Sigmoid colon (tissue), 4 donors: ENCODE results near the genes NUDT19 and CHST8.

DNA sequence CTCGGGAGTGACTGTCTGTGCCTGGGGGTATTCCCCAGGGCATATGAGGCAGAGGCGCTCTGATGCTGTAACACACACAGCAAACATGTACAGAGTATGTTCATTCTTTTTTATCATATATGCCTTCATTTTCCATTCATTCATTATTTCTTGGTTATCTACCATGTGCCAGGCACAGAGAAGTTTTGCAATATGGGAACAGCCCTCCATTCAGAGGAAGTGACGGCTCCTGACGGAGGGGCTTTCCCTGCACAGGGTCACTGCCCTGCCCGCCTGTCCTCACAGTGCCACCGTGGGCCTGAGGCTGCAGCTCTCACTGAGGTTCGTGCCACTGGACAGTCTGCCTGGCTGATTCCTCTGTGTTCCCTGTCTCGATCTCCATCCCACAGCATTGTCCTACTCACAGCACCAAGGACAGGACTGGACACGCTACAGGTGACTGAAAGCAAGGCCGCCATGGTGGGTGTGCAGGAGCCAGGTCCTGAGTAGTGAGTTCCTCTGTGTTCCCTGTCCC, 92.7 kb downstream of the TSHZ3 start:
- PRO-cap: no peak
- RAMPAGE, long total RNA, 4 experiments: no peak in any of the 4 experiments

DNA sequence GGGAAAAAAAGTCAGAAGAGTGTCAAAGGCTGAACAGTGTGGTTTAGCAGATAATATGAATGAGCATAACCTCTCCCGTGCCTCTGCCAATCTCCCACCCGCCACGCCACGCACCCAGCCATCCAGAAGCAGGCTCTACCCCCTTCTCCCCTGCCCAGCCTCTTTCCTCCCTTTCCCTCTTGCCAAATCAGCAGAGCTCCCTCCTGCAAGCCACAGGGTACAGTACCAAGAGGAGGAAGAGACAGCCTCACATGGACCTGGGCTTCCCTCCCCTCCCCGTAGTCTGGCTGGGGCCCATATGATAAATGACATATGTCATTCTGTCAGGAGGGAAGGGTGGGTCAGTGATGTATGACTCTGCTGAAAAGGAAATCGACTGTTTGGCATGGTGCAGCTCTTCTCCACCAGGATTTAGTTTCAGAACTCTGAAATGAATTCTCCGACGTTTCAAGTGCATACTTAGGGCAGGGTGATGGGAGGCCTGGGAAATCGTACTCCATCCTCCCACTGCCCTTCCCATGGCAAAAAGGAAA, 9.9 kb downstream of the TSHZ3 start:
- PRO-cap: no peak
- RAMPAGE, long total RNA, 4 experiments: no peak in any of the 4 experiments

GRCh38 chr19:31356879-31357308, 7.7 kb upstream of the TSHZ3 start:
- PRO-cap: no peak
- RAMPAGE, long total RNA, 4 experiments: no peak in any of the 4 experiments

DNA sequence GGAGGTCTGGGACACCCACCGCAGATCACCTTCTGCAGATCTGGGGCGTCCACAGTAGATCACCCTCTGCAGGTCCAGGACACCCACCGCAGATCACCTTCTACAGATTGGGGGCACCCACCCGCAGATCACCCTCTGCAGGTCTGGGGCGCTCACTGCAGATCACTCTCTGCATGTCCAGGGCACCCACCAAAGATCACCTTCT, 153.4 kb upstream of the TSHZ3 start:
- PRO-cap: no peak
- RAMPAGE, long total RNA, 4 experiments: no peak in any of the 4 experiments

DNA sequence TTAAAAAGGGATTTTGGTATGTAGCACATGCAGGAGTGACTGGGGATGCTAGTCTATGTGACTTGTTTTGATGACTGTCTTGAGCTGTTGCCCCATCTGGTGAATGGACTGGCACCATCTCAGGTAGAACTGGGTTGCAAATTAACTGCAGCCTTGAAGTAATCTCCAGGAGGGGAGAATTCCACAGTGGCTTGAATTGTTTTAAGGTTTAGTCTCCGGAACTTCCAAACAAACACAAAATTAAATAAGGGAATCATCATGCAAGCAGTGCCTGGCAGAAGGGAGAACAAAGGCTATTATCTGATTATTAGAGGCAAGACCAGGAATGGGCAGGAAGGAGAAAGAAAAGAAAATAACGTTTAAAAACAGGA, 258.6 kb upstream of the ZNF507 start:
- PRO-cap: no peak
- RAMPAGE, long total RNA, 4 experiments: no peak in any of the 4 experiments

DNA sequence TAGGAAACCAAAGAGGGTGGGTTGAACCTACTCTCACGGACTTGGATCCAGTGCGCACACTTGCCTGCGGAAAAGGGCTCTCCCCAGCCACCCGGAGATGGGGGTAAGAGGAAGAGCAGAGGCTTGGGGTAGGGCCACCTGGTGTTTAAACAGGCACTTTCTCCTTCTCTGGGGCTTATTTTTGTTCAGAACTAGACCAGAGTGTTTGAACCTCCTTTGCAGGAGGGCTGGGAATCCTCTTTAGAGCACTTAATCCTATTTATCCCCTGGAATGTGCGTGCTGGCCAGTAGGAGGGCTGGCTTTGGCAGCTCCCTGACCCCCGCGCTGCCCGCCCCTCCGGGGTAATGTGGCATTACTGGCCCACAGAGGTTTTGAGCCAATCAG, 2.0 kb downstream of the RGS9BP start:
- PRO-cap: no peak
- RAMPAGE, long total RNA, 4 experiments: no peak in any of the 4 experiments

GRCh38 chr19:32691494-32692896, at the start of gene NUDT19:
Gene NUDT19, plus strand, starts transcription at chr19:32691821.
- PRO-cap: unidirectional peak, plus-strand start at chr19:32691821
- RAMPAGE, long total RNA, 4 experiments: no peak in any of the 4 experiments

DNA sequence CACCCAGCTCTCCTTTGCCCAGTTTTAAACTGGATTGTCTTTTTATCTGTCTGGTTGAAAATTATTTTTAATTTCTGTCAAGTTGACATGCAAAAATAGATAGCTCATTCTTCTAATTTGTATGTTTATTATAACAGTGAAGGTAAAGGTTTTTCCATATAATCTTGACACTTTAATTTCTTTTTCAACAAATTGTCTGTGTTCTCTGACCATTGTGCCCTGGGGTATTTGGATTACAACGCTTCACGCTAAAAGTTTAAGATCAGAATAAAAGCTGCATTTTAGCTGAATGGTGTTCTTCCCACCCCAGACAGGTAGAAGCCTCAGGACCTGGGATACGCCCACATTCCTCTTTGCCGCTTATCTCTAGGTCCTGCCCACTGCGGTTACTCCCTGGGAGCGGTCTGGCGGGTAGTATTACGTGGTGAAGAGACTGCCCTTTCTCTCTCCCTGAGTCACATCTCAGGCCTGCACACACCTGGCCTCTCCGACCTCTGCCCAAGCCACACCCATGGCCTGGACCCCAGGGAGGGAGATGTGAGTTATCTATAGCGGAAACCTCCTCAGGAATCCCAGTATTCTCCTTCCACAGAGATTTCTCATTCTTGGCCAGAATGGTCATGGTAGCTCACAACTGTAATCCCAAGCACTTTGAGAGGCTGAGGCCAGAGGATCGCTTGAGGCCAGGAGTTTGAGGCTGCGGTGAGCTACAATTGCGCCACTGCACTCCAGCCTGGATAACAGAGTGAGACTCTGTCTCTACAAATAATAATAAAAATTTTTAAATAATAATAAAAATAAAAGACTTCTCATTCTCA, 17.3 kb downstream of the RHPN2 start:
- PRO-cap: no peak
- RAMPAGE, long total RNA, 4 experiments: no peak in any of the 4 experiments

DNA sequence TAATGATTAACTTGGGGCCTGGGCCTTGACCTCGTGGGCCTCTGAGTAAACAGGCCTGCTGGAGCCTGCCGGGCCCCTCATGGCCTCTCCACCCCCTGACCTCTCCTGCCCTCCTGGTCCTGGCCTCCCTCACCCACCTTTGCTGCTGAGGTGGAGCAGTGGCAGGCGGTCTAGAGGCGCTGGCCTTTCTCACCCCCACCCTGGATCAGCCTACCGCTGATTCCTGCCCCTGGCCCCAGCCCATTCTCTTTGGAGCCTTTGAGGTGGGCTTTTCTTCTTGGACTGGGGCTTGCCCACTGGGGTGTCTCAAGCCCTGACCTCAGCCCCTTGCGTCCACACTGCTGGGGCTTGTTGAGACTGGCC, 26.2 kb downstream of the CEBPA start:
- PRO-cap: no peak
- RAMPAGE, long total RNA, 4 experiments: no peak in any of the 4 experiments

DNA sequence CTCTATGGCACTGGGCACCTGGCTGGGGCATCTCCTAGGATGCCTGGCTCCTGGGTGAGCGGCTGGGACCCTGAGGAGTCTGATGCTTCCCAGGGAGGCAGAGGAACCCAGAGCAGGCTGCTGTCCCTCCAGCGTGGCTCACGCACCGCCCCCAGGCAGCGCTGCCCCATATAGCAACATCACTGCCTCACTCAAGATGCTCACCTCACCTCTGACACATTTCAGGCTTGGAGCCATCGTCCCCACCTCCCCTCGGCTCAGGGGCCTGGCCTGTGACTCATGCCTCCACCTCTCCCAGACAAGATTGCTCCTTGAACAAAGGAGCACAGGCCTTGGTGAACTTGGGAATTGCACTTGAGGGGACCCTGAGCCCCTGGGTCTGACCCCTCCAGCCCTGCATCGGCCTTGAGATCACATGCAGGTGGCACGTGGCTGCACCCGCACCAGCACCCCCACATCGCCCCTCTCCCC, 11.4 kb downstream of the CEBPA start:
- PRO-cap: no peak
- RAMPAGE, long total RNA, 4 experiments: no peak in any of the 4 experiments

GRCh38 chr19:33296085-33296579, 6.2 kb downstream of the CEBPA start:
- PRO-cap: no peak
- RAMPAGE, long total RNA, 4 experiments: no peak in any of the 4 experiments

- PRO-cap: no peak
- RAMPAGE, long total RNA, 4 experiments: no peak in any of the 4 experiments
Observed at GRCh38 chr19:33373890-33374927, 700 bp downstream of the CEBPG start.

- PRO-cap: no peak
- RAMPAGE, long total RNA, 4 experiments: no peak in any of the 4 experiments
Observed at GRCh38 chr19:33376469-33376915, 3.0 kb downstream of the CEBPG start.

- PRO-cap: no peak
- RAMPAGE, long total RNA, 4 experiments: no peak in any of the 4 experiments
Observed at GRCh38 chr19:33426820-33427050, 53.2 kb downstream of the CEBPG start.

DNA sequence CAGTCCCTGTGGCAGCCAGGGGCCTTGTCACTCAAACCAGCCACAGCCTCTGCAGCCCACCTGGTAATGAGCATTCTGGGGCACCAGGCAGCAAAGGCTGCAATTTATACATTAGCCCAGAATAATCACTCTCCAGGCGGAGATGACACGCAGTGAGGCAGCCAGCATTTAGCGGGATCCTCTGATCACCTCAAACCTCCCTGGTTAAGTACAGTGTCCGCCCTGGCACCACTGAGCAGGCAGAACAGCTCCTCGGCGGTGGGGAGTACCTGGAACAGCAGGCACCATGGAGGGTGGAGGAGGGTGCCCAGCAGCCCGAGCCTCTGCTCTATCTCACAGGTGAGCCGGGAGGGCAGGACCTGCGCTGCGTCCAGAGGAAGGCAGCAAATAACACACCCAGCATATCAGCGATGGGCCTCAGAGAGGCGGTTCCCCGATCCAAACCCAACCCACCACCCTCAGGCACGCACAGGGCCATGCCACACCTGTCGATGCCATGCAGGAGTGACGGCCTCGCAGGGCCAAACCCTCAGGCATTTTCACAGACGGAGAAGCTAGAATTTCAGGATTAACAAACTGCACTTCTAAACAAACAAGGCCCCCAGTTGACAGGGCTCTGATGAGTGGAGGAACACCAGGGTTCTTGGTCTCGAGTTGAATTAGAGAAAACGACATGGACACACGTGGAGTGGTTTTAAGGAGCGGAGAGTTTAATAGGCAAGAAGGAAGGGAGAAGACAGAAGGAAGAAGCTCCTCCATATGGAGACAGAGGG, 11.8 kb downstream of the PEPD start:
- PRO-cap: no peak
- RAMPAGE, long total RNA, 4 experiments: no peak in any of the 4 experiments

DNA sequence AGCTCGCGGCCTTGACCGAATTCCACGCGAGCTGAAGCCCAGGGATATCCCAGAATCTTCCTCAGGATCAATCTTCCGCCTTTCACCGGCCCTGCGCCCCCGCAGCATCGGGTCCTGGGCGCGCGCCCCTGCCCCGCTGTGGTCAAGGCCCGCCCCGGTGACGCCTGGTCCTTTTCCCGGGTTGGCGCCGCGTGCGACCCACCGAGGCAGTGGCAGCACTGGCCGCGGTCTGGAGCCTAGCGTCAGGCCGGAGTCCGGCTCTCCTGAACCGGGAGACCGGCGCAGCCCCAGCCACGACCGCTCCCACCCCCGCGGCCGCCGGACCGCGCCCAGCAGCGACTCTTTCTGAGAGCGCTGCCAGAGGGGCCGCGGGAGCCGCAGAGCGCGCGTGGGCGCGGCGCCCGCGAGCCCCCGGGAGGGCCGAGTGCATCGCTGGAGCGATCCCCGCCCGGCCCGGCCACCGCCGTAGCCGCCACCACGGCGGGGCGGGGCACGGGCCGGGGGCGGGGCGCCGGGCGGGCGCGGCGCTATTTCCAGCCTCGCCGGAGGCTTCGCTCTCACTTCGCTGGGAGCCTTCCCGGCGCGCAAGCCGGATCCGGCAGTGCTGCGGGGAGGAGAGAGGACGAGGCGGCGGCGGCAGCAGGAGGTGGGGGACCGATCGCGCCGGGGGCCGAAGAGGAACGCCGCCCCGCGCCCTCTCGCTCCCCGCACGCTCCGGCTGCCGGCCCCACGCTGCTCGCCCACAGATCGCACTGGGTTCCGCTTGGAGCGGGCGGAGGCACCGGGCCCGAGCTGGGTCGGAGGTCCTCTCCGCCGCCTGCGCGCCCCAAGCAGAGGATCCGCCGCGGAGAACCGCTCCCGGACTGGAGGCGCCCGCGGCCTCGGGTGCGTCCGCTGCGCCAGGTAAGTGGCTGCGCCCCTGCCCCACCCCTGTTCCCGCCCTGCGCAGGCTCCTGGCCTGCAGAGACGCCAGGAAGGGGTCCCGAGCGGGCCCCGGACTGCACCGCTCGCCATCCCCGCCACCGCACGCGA, at the start of gene CHST8:
Gene CHST8 (plus strand): TSS at position 560 of the 1,032 bp plus-strand sequence.
- PRO-cap: no peak
- RAMPAGE, long total RNA, 4 experiments: no peak in any of the 4 experiments

GRCh38 chr19:33798761-33799270, 2.1 kb downstream of the KCTD15 start:
- PRO-cap: no peak
- RAMPAGE, long total RNA, 4 experiments: no peak in any of the 4 experiments

- PRO-cap: no peak
- RAMPAGE, long total RNA, 4 experiments: no peak in any of the 4 experiments
Observed at GRCh38 chr19:33883843-33884807, 87.5 kb downstream of the KCTD15 start.

- PRO-cap: no peak
- RAMPAGE, long total RNA, 4 experiments: no peak in any of the 4 experiments
Observed at GRCh38 chr19:34253745-34254144, 609 bp upstream of the GARRE1 start.

DNA sequence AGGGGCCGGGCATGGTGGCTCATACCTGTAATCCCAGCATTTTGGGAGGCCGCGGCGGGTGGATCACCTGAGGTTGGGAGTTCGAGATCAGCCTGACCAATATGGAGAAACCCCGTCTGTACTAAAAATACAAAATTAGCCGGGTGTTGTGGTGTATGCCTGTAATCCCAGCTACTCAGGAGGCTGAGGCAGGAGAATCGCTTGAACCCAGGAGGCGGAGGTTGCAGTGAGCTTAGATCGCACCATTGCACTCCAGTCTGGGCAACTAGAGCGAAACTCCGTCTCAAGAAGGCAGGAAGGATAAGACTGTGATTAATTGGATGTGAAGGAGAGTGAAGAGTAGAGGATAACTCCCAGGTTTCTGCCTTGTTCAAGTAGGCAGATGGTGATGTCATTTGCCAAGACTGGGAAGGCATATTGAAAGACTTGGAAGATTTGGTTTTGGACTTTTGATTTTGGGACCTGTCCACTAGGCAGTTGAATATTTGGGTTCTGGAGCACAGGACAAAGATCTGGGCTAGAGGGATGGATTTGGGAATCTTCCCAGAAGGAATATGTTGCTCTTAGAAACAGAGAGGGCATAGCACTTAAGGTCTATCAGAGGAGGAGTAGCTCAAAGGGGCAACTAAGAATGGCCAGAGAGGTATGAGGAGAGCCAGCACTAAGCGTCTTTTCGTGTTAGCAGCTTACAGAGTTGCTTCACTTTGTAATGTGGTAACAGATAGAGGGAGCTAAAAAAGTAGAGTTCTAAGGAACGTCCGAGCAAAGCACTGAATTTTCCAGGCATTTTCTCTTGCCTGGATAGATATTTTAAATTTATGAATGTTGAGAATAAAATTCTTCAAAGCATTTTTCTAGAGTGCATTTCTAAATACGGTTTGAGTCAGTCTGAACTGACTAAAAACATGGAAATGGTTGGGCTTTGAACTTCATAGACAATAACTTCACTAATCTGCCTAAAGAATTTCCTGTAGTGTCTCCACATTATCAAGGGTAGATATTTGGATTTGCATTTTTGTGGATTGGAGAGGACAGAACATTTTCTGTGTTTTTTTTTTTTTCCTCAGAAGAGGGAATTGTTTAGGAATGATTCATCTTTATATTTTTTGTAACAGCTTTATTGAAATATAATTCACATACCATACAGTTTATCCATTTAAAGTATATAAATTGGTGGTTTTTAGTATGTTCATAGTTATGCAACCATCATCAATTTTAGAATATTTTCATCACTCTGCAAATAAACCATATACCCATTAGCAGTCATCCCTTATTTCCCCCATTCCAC, 20.2 kb downstream of the GARRE1 start:
- PRO-cap: no peak
- RAMPAGE, long total RNA, 4 experiments: no peak in any of the 4 experiments